K562 (cell line): Measurements from ENCODE around the gene SLC33A1.

DNA sequence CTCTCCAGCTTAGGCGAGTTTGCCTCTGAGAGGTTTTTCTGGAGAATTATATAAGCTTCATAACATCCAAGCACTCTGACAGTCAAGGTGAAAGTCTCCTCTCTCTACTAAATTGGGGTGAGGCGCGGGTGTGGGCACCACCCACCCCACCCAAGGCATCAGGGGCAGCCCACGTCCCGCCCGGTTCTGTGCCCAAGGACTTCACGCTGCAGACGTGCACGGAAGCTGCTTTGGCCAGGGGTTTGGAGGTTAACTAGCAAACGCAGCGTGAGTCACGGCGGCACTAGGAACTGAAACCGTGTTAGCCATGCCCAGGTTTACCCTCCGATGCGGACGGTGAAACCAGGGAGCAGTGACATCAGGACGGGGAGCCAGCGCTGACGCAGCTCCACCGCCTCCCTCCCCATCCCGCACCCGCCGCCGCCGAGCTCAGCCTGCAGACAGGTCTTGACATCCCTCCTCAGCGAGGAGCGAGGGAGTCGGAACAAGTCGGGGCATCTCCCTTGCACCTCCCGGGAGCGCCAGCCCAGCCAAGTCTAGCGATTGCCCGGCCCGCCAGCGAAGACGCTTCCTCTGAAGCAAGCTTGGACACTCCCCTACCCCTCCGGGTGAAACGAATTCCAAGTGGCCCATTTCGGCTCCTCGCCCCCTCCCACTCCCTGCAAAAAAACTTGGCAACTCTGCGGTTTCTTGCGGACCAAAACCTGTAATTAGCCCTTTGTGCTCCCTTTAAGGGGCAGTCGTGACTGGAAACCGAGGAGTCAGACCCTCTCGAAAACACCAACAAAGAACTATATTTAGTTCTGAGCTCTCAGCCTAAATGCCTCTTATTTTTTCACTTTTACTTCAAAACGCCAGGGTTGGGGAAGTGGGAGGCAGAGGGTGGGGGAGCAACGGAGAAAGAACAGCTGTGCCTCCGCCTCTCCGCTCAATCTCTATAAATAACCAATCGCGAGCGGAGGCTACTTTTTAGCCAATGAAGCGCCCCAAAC is 1.4 kb upstream of the RAP2B start:
- RAMPAGE, long total RNA = no peak
- RRBS = 3% methylated on average over 5 of the region's 54 CpGs
PRO-cap:
- standard = bidirectional peak, plus-strand start at position 355 of the sequence, minus-strand start at position 292 of the sequence; bidirectional peak, plus-strand start at position 453 of the sequence, minus-strand start at position 442 of the sequence; bidirectional peak, plus-strand start at position 737 of the sequence, minus-strand start at position 575 of the sequence; bidirectional peak, plus-strand start outside the sequence, minus-strand start at position 943 of the sequence
- CoPRO, capped RNA only, 2 experiments = peak in 2 of 2 experiments; most common plus-strand start position 563 of the sequence (in 1); most common minus-strand start position 943 of the sequence (in 2)
- CoPRO, capped and uncapped RNA, 2 experiments = peak in 2 of 2 experiments; most common minus-strand start position 875 of the sequence (in 1)
- CoPRO, uncapped RNA only, 2 experiments = no peak in any of the 2 experiments
CAGE:
- cytosol, long polyA plus RNA = no peak
- long polyA plus RNA = no peak
- nucleolus, long total RNA = no peak
- nucleus, long polyA plus RNA = no peak

DNA sequence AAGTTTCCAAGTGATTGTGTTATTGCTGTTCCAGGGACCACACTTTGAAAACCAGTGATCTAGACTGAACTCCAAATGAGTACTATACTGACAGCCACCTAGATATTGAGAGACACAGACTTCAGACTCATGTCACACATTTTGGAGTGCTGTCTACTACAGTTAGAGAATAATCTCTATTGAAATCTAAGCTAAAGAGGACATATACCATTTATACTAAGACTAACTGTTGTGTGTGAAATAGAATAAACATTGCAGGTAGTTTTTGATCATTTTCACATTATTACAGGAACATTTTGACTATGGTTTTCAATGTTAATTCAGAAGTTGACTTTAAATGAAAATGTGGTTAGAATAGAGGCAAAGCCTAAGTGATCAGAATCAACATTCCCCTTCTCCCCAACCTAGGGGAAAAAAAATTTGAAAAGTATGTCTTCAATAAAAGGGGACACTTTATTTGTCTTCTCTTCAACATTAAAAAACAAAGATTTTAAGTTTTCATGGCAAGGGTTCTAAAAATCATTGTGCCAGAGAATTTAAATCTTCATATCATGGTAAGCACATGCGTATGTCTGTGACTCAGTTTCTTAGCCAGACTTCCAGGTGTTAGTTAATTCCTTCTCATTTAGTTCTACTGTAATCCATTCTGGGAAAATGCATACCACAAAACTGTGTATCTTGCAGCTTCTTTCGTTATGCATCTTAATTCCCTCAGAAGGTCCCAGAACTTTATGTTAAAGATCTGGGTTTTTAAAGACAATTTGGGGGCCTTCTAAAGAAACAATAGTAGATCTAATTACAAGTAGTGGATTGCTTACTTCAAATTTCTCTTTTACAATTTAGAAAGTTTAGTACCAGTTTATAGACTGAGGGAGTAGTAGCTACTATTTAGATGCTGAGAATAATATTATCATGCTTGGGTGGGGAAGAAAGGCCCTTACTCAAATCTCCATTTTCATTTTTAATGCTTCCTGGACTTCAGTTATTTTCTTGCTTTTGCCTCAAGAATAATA is 5.7 kb downstream of the RAP2B start:
- RAMPAGE, long total RNA = no peak
- RRBS = no CpG with 5 or more reads among the region's 2 CpGs
PRO-cap:
- standard = no peak
- CoPRO, capped RNA only, 2 experiments = peak in 2 of 2 experiments; most common plus-strand start position 619 of the sequence (in 1)
- CoPRO, capped and uncapped RNA, 2 experiments = no peak in any of the 2 experiments
- CoPRO, uncapped RNA only, 2 experiments = peak in 2 of 2 experiments; most common plus-strand start position 336 of the sequence (in 2)
CAGE:
- cytosol, long polyA plus RNA = no peak
- long polyA plus RNA = no peak
- nucleolus, long total RNA = no peak
- nucleus, long polyA plus RNA = no peak

DNA sequence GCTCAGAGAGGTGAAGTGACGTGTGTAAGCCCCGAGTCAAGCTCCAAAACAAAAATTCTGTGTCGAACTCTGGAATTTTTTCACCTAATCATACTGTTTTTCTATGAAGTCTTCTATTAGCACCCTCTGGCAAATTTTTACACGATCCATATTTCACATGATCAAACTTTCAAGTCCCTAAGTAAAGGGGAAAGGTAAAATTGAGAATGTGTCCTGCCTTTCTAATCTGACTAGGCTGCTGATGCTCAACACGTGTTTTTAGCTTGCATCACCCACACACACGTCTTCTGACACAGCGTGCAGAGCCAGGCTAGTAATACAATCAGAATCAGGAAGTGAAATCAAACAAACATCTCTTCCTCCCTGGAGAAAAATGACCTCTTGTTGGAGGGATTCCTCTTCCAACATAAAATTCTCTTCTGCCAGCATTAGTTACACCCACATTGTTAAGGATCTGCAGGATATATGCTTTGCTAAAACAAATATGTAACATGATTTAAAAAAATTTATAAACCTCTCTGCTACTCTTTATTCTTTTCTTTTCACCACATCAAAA is 122.3 kb downstream of the RAP2B start:
- RAMPAGE, long total RNA = no peak
- RRBS = no CpG with 5 or more reads among the region's 7 CpGs
PRO-cap:
- standard = no peak
- CoPRO, capped RNA only, 2 experiments = no peak in any of the 2 experiments
- CoPRO, capped and uncapped RNA, 2 experiments = no peak in any of the 2 experiments
- CoPRO, uncapped RNA only, 2 experiments = no peak in any of the 2 experiments
CAGE:
- cytosol, long polyA plus RNA = no peak
- long polyA plus RNA = no peak
- nucleolus, long total RNA = no peak
- nucleus, long polyA plus RNA = no peak

DNA sequence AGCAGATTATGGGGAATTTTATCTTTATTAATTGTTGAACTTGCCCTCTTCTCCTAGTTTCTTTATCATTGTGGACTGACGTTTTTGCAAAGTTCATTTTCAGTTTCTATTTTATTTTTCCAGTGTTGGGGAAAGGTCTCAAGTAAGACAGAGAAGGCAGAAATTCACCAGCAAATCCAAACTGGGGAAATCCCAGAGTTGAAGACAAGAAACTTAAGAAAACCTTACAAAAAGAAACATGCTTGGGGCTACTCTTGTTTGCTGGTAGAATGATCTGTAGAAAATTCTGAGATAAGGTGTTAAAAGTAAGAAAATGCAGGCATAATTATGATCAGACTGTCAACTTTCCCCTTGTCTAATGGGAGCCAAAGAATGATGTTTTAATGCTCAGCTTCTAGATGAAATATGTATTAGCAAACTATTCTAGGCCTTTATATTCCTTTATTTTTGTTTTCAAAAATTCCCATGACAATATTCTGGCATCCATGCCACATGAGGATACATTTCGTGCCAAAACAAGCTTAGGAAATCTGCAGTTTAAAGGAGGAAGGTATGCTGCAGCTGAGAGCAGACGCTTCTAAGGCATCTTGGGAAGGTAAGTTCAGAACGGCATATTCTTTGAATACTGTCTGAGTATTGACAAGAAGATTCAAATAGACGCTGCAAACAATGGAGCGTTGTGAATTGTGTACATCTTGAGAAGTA is 158.4 kb downstream of the RAP2B start:
- RAMPAGE, long total RNA = no peak
- RRBS = no CpG with 5 or more reads among the region's 6 CpGs
PRO-cap:
- standard = no peak
- CoPRO, capped RNA only, 2 experiments = no peak in any of the 2 experiments
- CoPRO, capped and uncapped RNA, 2 experiments = no peak in any of the 2 experiments
- CoPRO, uncapped RNA only, 2 experiments = no peak in any of the 2 experiments
CAGE:
- cytosol, long polyA plus RNA = no peak
- long polyA plus RNA = no peak
- nucleolus, long total RNA = no peak
- nucleus, long polyA plus RNA = no peak

DNA sequence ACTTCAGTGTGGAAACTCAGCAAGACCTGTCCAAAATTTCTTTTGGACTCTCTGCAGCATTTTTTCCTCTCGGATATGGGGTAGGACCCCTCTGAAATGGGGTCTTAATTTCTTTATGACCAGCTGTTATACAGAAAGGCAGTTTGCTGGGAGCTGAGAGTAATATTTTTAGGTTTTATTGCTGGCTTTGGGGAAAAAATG is 143.5 kb upstream of the ARHGEF26 start:
- RAMPAGE, long total RNA = no peak
- RRBS = no CpG with 5 or more reads among the region's 1 CpG
PRO-cap:
- standard = no peak
- CoPRO, capped RNA only, 2 experiments = no peak in any of the 2 experiments
- CoPRO, capped and uncapped RNA, 2 experiments = no peak in any of the 2 experiments
- CoPRO, uncapped RNA only, 2 experiments = no peak in any of the 2 experiments
CAGE:
- cytosol, long polyA plus RNA = no peak
- long polyA plus RNA = no peak
- nucleolus, long total RNA = no peak
- nucleus, long polyA plus RNA = no peak

GRCh38 chr3:154129460-154129769 is 8.2 kb downstream of the ARHGEF26 start:
- RAMPAGE, long total RNA = no peak
- RRBS = no CpG with 5 or more reads among the region's 1 CpG
PRO-cap:
- standard = no peak
- CoPRO, capped RNA only, 2 experiments = no peak in any of the 2 experiments
- CoPRO, capped and uncapped RNA, 2 experiments = no peak in any of the 2 experiments
- CoPRO, uncapped RNA only, 2 experiments = no peak in any of the 2 experiments
CAGE:
- cytosol, long polyA plus RNA = no peak
- long polyA plus RNA = no peak
- nucleolus, long total RNA = no peak
- nucleus, long polyA plus RNA = no peak

DNA sequence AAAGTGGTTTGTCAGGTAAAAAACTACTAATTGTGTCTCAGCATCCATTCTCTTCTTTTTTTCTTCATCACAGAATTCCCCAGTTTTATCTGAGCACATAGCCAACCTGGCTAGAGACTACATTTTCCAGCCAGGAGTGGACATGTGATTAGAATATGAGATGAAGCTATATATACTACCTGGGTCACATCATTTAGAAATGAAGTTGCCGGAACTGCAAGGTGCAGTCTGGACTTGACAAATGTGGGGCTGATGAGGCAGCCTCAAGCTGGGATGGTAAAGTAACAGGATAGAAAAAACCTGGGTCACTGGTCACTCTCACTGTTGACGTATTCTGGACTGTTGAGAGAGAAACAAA is 99.6 kb downstream of the STRIT1 start:
- RAMPAGE, long total RNA = no peak
- RRBS = no CpG with 5 or more reads among the region's 2 CpGs
PRO-cap:
- standard = no peak
- CoPRO, capped RNA only, 2 experiments = no peak in any of the 2 experiments
- CoPRO, capped and uncapped RNA, 2 experiments = no peak in any of the 2 experiments
- CoPRO, uncapped RNA only, 2 experiments = no peak in any of the 2 experiments
CAGE:
- cytosol, long polyA plus RNA = no peak
- long polyA plus RNA = no peak
- nucleolus, long total RNA = no peak
- nucleus, long polyA plus RNA = no peak

GRCh38 chr3:155418438-155418707 is 124.9 kb upstream of the STRIT1 start:
- RAMPAGE, long total RNA = no peak
- RRBS = no CpG with 5 or more reads among the region's 2 CpGs
PRO-cap:
- standard = no peak
- CoPRO, capped RNA only, 2 experiments = no peak in any of the 2 experiments
- CoPRO, capped and uncapped RNA, 2 experiments = no peak in any of the 2 experiments
- CoPRO, uncapped RNA only, 2 experiments = no peak in any of the 2 experiments
CAGE:
- cytosol, long polyA plus RNA = no peak
- long polyA plus RNA = no peak
- nucleolus, long total RNA = no peak
- nucleus, long polyA plus RNA = no peak

- RAMPAGE, long total RNA = no peak
- RRBS = no CpG with 5 or more reads among the region's 1 CpG
PRO-cap:
- standard = no peak
- CoPRO, capped RNA only, 2 experiments = no peak in any of the 2 experiments
- CoPRO, capped and uncapped RNA, 2 experiments = no peak in any of the 2 experiments
- CoPRO, uncapped RNA only, 2 experiments = no peak in any of the 2 experiments
CAGE:
- cytosol, long polyA plus RNA = no peak
- long polyA plus RNA = no peak
- nucleolus, long total RNA = no peak
- nucleus, long polyA plus RNA = no peak
Measured at GRCh38 chr3:155571975-155572374, 172.9 kb downstream of the PLCH1 start.

DNA sequence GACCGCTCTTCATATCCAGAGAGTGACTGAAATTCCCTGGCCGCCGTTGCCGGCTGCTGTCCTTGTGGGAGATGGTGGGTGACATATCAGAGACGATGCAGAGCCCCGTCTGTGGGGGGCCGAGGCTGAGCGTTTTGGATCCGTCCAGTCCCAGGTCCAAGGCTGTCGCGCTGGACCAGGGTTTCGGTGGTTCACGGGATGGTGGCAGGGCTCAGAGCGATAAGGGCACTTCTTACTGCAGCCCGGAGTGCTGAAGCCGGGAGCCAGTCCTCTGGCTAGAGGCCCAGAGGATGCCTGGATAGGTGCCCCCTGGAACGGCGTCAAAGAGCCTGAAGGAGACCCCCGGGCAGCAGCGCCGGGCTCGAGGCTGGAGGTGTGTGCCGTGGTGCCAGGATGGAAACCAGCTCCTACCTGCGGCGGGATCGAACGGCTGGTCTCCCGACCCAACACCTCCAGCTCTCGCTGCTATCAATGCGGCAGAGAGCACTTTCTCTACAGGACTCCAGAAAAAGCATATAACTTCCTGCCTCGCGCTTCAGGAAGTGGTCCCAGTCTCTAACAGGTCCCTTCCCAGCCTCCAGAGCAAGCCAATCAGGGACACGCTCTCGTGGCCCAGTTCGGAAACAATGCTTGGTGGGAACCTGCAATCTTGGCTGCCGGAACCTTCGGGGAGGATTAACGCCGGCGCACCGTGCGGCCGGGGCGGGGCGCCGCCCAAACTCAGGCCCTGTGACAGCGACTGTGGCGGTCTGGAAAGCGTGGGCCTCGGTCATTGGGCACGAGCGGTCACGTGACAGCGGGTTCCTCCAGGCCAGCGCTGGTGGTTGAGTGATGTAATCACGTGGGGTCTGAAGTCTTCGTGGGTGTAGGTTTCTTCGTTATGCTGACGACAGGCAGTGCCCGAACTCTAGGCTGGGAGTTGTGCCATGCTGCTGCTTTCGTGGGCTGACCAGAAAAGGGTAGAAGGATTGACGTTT is at the start of gene SLC33A1:
TSS of gene SLC33A1 (minus strand) at position 515 of the 977 bp plus-strand sequence.
- RAMPAGE, long total RNA = start-site peak on the minus strand centred at position 498 of the sequence, 70 bp wide, 1,952 and 937 reads in 2 replicates
- RRBS = 3% methylated on average over 4 of the region's 62 CpGs
PRO-cap:
- standard = bidirectional peak, plus-strand start at position 100 of the sequence, minus-strand start outside the sequence; bidirectional peak, plus-strand start at position 886 of the sequence, minus-strand start at position 473 of the sequence
- CoPRO, capped RNA only, 2 experiments = peak in 2 of 2 experiments; most common plus-strand start position 840 of the sequence (in 1); most common minus-strand start position 473 of the sequence (in 2)
- CoPRO, capped and uncapped RNA, 2 experiments = peak in 2 of 2 experiments; most common plus-strand start position 892 of the sequence (in 2); most common minus-strand start position 473 of the sequence (in 2)
- CoPRO, uncapped RNA only, 2 experiments = no peak in any of the 2 experiments
CAGE:
- cytosol, long polyA plus RNA = start-site peak on the minus strand centred at position 500 of the sequence, 61 bp wide, 992 and 636 reads in 2 replicates
- long polyA plus RNA = start-site peak on the minus strand centred at position 504 of the sequence, 68 bp wide, 963 and 794 reads in 2 replicates; start-site peak on the plus strand centred at position 859 of the sequence, 20 bp wide, 26 and 24 reads in 2 replicates
- nucleolus, long total RNA = no peak
- nucleus, long polyA plus RNA = start-site peak on the minus strand centred at position 499 of the sequence, 64 bp wide, 1,460 and 1,132 reads in 2 replicates; start-site peak on the plus strand centred at position 854 of the sequence, 41 bp wide, 17 and 33 reads in 2 replicates

- RAMPAGE, long total RNA = no peak
- RRBS = no CpG with 5 or more reads among the region's 8 CpGs
PRO-cap:
- standard = bidirectional peak, plus-strand start at chr3:155862844, minus-strand start at chr3:155862728
- CoPRO, capped RNA only, 2 experiments = peak in 2 of 2 experiments; most common plus-strand start chr3:155862838 (in 2); most common minus-strand start chr3:155862728 (in 1)
- CoPRO, capped and uncapped RNA, 2 experiments = no peak in any of the 2 experiments
- CoPRO, uncapped RNA only, 2 experiments = no peak in any of the 2 experiments
CAGE:
- cytosol, long polyA plus RNA = no peak
- long polyA plus RNA = no peak
- nucleolus, long total RNA = no peak
- nucleus, long polyA plus RNA = no peak
Measured at GRCh38 chr3:155862629-155863047, 7.8 kb upstream of the GMPS start.

DNA sequence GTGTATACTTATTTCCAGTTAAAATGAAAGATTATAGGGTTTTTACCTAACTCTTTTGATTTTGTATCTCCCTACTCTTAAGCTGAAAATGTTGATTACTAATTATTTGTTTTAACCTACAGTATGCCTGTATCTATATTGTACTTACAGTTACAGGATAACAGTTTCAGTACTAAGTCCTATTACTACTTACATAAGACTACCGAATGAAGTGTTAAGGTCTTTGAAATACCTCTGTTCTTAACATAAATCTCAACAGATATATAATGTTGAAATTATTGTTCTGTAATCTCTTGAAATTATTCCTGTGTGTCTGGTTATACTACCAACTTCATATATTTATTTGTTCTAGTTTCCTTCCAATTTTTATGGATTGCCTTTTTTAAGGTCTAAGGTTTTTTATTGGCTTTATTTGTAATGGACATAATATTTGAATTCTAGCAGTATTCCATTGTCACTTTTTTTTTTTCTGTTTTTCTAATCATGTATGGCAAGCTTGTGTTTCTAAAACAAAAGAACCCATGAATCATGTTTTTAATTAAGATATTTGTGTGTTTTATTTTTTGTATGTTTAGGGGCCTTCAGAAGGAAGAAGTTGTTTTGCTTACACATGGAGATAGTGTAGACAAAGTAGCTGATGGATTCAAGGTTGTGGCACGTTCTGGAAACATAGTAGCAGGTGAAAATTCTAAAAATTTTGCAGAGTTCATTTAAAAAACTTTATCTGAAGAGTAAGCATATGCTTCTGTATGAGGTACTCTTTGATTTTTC is 35.3 kb downstream of the GMPS start:
- RAMPAGE, long total RNA = no peak
- RRBS = no CpG with 5 or more reads among the region's 2 CpGs
PRO-cap:
- standard = no peak
- CoPRO, capped RNA only, 2 experiments = no peak in any of the 2 experiments
- CoPRO, capped and uncapped RNA, 2 experiments = no peak in any of the 2 experiments
- CoPRO, uncapped RNA only, 2 experiments = peak in 1 of 2 experiments; most common plus-strand start position 124 of the sequence (in 1)
CAGE:
- cytosol, long polyA plus RNA = no peak
- long polyA plus RNA = no peak
- nucleolus, long total RNA = no peak
- nucleus, long polyA plus RNA = no peak

- RAMPAGE, long total RNA = no peak
- RRBS = no CpG with 5 or more reads among the region's 8 CpGs
PRO-cap:
- standard = no peak
- CoPRO, capped RNA only, 2 experiments = no peak in any of the 2 experiments
- CoPRO, capped and uncapped RNA, 2 experiments = no peak in any of the 2 experiments
- CoPRO, uncapped RNA only, 2 experiments = no peak in any of the 2 experiments
CAGE:
- cytosol, long polyA plus RNA = no peak
- long polyA plus RNA = no peak
- nucleolus, long total RNA = no peak
- nucleus, long polyA plus RNA = no peak
Measured at GRCh38 chr3:155987125-155987483, 116.7 kb downstream of the GMPS start.

- RAMPAGE, long total RNA = no peak
- RRBS = no CpG with 5 or more reads among the region's 14 CpGs
PRO-cap:
- standard = no peak
- CoPRO, capped RNA only, 2 experiments = no peak in any of the 2 experiments
- CoPRO, capped and uncapped RNA, 2 experiments = no peak in any of the 2 experiments
- CoPRO, uncapped RNA only, 2 experiments = no peak in any of the 2 experiments
CAGE:
- cytosol, long polyA plus RNA = no peak
- long polyA plus RNA = no peak
- nucleolus, long total RNA = no peak
- nucleus, long polyA plus RNA = no peak
Measured at GRCh38 chr3:156042035-156042431, 78.3 kb upstream of the KCNAB1 start.

DNA sequence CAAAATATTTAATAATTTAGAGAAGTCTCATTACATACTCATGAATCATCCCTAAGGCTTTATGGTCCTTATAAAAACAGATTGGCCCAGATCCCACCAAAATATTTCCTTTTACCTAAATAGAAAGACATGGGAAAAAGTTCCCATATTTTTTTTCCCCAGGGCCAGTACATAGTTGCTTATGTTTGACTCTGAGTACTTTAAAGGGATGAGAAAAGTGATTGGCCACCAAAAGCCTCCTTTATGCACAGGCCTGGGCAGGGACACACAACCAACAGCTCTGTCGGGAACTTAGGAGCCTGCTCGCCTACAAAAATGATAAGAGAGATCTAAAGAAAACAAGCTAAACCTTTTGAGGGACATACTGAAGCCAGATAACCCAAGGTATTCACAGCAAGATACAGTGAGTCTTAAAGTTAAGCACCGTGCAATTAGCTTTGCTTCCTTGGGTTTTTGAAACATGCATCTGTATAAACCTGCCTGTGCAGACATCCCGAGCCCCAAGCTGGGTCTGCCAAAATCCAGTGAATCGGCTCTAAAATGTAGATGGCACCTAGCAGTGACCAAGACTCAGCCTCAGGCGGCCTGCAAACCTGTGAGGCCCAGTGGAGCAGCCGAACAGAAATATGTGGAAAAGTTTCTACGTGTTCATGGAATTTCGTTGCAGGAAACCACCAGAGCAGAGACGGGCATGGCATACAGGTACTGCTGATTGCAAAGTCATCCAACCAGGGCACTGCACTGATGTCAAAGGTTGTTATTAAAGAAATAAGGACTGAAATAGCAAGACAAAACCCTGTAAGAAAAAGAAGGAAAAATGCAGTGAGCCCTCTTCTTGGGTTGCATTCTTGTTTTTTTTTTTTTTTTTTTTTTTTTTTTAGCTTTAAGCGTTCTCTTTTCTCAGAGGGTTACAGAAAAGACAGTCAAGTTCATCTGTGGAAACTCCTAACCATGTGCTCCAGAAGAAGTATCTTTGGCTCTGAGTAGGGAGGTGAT is 22.6 kb downstream of the KCNAB1 start:
- RAMPAGE, long total RNA = no peak
- RRBS = no CpG with 5 or more reads among the region's 11 CpGs
PRO-cap:
- standard = no peak
- CoPRO, capped RNA only, 2 experiments = no peak in any of the 2 experiments
- CoPRO, capped and uncapped RNA, 2 experiments = no peak in any of the 2 experiments
- CoPRO, uncapped RNA only, 2 experiments = no peak in any of the 2 experiments
CAGE:
- cytosol, long polyA plus RNA = no peak
- long polyA plus RNA = no peak
- nucleolus, long total RNA = no peak
- nucleus, long polyA plus RNA = no peak

GRCh38 chr3:156674735-156674861 is 208 bp downstream of the TIPARP start:
- RAMPAGE, long total RNA = no peak
- RRBS = 2% methylated on average over 12 of the region's 12 CpGs
PRO-cap:
- standard = bidirectional peak, plus-strand start at chr3:156674828, minus-strand start at chr3:156674801
- CoPRO, capped RNA only, 2 experiments = no peak in any of the 2 experiments
- CoPRO, capped and uncapped RNA, 2 experiments = no peak in any of the 2 experiments
- CoPRO, uncapped RNA only, 2 experiments = no peak in any of the 2 experiments
CAGE:
- cytosol, long polyA plus RNA = no peak
- long polyA plus RNA = no peak
- nucleolus, long total RNA = no peak
- nucleus, long polyA plus RNA = no peak

- RAMPAGE, long total RNA = no peak
- RRBS = no CpG with 5 or more reads among the region's 3 CpGs
PRO-cap:
- standard = no peak
- CoPRO, capped RNA only, 2 experiments = no peak in any of the 2 experiments
- CoPRO, capped and uncapped RNA, 2 experiments = no peak in any of the 2 experiments
- CoPRO, uncapped RNA only, 2 experiments = no peak in any of the 2 experiments
CAGE:
- cytosol, long polyA plus RNA = no peak
- long polyA plus RNA = no peak
- nucleolus, long total RNA = no peak
- nucleus, long polyA plus RNA = no peak
Measured at GRCh38 chr3:156817537-156817724, 8.7 kb upstream of the LEKR1 start.

GRCh38 chr3:157045281-157045948 is 114.5 kb downstream of the CCNL1 start:
- RAMPAGE, long total RNA = no peak
- RRBS = no CpG with 5 or more reads among the region's 11 CpGs
PRO-cap:
- standard = unidirectional peak, plus-strand start at chr3:157045721; unidirectional peak, plus-strand start at chr3:157045754
- CoPRO, capped RNA only, 2 experiments = peak in 2 of 2 experiments; most common plus-strand start chr3:157045754 (in 1); most common minus-strand start chr3:157045557 (in 1)
- CoPRO, capped and uncapped RNA, 2 experiments = peak in 1 of 2 experiments; most common plus-strand start chr3:157045754 (in 1)
- CoPRO, uncapped RNA only, 2 experiments = no peak in any of the 2 experiments
CAGE:
- cytosol, long polyA plus RNA = no peak
- long polyA plus RNA = no peak
- nucleolus, long total RNA = no peak
- nucleus, long polyA plus RNA = no peak

- RAMPAGE, long total RNA = no peak
- RRBS = no CpG with 5 or more reads among the region's 15 CpGs
PRO-cap:
- standard = no peak
- CoPRO, capped RNA only, 2 experiments = no peak in any of the 2 experiments
- CoPRO, capped and uncapped RNA, 2 experiments = no peak in any of the 2 experiments
- CoPRO, uncapped RNA only, 2 experiments = no peak in any of the 2 experiments
CAGE:
- cytosol, long polyA plus RNA = no peak
- long polyA plus RNA = no peak
- nucleolus, long total RNA = no peak
- nucleus, long polyA plus RNA = no peak
Measured at GRCh38 chr3:157082154-157083142, 77.5 kb downstream of the CCNL1 start.